Placental pericyte (primary cell): ENCODE data around the genes CT45A3 and CT45A7.

DNA sequence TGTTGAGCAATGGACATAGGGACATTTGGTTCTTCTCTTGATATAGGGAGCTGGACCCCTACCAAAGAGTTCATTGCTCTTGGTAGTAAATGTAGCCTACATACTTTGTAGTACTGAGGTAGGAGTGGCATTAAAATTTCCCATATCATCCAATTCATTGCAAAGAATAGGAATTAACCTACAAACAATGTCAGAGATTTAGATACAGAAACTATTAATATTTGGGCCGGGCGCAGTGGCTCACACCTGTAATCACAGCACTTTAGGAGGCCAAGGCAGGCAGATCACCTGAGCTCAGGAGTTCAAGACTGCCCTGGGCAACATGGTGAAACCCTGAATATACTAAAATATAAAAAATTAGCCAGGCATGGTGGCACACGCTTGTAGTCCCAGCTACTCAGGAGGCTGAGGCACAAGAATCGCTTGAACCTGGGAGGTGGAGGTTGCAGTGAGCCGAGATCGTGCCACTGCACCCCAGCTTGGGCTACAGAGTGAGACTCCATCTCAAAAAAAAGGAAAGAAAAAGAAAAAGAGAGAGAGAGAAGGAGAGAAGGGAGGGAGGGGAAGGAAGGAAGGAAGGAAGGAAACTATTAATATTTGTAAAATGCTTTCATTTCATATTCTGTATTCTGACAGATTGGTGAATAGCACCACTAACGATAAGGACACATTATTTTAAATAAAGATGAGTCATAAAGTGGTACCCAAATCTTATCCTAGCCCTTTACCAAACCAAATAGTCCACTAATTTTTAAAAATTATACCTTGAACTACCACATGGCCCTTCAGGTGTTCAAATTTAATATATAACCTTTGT is 21.7 kb downstream of the INTS6L start:
- CAGE, long polyA plus RNA: no peak

- CAGE, long polyA plus RNA: no peak
Observed at GRCh38 chrX:135572499-135573099, 52.1 kb downstream of the INTS6L start.

DNA sequence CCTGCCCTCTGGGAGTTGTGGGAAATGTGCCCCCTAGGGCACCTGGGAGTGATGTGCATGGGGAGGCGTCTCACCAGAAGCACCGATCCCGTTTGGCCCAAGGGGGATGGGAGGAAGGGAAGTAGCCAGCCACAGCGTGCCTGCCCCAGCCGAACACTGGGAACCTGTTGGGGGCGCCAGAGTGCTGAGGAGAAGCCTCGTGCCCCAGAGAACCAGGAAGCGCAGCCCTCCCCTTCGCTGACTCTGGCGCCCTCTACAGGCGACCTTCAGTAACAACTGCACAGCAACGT is at the start of gene CT45A3:
Gene CT45A3, minus strand, starts transcription at position 158 of the 290 bp plus-strand sequence.
- CAGE, long polyA plus RNA: no peak

- CAGE, long polyA plus RNA: no peak
Observed at GRCh38 chrX:135837003-135837727, at the start of gene CT45A7. Gene CT45A7 (minus strand): TSS chrX:135837280.

DNA sequence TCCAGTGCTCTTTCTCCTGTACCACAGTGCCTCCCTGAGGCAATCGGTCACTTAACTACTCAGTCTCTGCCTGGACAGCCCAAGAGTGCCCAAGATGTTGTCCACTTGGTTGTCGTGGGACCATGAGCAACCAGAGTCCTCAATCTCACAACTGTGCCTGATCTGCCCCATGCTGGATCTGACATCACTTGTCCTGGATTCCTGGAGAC is 745 bp downstream of the MMGT1 start:
- CAGE, long polyA plus RNA: no peak

DNA sequence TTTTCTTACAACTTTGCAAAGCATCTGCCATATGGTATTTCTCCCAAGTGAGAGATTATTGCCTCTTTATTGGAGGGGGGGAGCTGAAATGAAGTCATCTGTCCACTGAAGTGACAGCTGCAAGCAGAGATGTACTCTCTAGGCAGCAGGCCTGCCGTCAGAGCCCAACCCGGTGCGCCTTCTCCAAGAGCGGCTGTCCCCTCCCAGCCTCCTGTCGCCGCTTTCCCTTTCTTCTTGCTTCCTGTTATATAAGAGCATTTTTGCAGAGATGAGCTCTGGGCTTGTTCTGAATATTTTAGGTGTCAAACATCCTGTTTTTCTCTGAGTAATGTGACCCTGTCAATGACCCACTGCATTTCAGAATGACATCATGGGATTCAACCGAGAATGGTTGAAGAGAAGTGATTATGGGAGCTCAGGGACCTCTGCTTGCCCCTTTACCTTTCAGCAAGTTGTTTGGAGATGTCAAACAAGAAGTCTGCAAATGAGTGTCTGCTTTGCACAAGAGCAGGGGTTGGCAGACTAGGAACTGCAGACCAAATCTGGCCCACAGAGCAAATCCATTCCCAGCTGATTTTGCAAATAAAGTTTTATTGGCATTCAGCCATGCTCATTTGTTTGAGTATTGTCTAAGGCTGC is 79.9 kb downstream of the SLC9A6 start:
- CAGE, long polyA plus RNA: no peak

GRCh38 chrX:136146617-136147454 is 50.0 kb upstream of the FHL1 start:
- CAGE, long polyA plus RNA: no peak

DNA sequence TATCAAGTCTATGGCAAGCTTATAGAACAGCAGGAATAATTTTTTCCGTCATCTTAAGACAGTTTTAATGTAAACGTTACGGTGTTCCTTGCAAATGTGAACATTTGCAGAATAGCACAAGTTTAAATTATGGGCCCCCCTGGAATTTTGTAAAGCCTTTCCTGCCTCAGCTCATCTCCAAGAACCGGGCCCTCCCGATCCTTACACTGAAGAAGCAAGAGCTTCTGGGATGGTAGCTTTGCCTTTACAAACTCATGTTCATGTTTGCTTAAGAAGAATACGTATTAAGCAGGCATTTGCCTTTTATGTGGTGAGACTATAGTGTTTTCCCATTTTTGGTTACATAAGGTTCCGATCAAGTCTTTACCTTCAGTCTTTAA is 47.8 kb upstream of the FHL1 start:
- CAGE, long polyA plus RNA: no peak

- CAGE, long polyA plus RNA: no peak
Observed at GRCh38 chrX:136150029-136150517, 46.8 kb upstream of the FHL1 start.

DNA sequence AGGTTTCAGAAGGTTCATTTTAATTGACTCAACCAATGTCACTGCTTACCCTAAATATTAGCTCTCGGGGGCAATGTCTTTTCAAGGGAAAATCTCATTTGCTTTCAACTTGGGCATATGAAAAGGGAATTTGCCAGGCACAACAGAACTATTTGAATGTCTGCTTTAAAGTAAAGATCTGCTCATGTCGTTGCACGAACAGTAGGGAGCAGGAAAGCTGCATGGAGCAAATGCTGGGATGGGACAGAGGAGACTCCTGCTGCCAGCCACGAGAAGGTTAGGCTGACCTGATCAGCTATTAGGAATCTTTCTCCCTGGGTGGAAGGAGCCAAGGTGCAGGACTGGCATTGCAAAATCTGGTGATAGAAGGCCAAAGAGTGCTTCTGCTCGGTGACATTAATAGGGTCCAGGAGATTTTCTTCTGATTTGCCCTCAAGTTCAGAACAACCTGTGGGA is 26.7 kb upstream of the FHL1 start:
- CAGE, long polyA plus RNA: no peak

DNA sequence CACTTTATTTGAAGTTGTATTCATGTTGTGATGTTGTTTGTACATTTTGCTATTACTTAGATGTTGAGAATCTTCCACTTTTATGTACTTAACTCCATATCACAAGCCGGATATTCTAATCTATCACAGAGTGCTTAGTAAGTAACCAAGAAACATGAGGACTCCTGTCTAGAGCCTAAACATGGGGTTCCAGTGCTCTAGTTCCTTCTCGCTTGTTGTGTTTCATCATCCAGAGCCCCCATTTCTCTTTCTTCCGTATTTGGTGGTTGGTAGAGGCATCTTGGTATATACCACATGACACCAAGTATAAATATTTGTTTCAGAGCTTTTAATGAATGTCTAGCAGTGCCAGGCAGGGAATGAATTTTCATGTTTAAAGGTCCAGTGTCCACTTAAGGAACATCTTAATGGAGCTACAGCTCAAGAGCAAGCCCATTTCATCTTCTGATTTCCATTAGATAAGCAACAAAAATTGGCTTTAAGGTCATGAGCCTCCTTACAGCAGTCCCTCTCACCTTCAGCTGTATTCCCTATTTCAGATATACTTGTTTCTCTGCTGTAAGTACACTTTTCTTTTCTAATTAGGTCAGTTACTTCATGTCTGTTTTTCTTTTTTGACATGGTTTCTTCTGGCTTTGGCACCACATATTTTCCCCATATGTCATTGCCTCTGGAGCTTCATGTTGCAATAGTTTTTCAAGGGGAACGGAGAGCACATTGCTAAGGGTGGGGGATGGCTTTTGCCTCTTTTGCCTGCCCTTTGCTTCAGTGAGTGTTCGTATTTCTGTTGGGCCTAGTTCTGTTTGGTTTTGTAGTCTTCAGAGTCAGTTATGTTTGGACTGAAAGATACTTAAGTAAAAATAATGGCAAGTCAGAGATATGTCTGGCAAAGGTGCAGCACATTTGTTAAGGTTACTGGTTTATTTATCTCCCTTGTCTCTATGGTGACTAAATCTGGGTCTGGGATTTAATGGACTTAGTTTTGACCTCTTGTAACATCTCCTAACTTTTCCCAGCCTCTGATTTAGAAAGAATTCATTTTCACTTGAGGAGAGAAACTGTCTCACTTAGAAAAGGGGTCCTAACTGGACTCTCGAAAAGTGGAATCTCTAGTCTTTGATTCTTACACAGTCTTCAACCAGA is 20.6 kb upstream of the FHL1 start:
- CAGE, long polyA plus RNA: no peak

- CAGE, long polyA plus RNA: no peak
Observed at GRCh38 chrX:136189820-136190764, 6.8 kb upstream of the FHL1 start.

DNA sequence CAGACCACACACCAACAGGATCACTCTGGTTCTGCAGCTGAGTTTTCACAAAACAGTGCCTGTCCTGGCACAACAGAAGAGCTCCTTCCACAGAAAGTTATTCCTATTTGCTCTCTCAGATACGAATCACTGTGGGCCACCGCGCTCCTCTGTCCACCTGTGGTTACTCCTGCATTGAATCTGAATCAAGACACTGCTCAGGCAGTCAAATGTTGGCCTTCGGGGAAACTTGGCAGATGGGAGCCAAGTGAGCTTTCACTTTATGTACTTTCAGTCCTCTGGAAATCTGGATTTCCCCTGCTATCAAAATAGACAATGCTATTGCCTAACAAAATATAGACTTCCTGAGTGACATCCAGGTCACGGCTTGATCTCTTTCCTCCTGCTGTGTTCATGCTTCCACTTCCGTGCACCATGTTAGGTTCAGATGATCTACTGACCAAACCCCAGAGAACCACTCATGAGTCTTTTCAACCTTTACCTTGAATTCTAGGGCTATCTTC is 5.7 kb upstream of the FHL1 start:
- CAGE, long polyA plus RNA: no peak

- CAGE, long polyA plus RNA: no peak
Observed at GRCh38 chrX:136706863-136707062, 58.8 kb downstream of the CD40LG start.

DNA sequence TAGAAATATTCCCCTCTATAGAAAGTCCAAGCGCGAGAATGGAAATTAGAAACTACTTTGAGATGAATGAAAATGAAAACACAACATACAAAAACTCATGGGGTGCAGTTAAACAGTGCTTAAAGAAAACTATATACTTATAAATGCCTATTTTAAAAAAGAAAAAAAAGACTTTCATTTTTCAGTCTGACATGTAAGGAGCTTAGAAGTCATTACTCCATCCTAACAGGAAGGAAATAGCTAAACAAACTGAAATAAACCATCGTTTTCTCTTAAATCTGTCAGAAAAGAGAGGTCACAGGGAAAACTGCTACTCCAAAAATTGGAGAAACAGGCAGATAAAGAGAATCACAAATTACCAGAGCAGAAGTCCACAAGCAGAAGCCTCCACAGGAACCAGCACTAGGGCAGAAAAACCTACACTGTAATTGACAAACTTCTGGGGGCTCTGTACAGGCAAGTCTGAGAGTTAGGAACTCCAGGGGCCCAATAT is 65.5 kb downstream of the ARHGEF6 start:
- CAGE, long polyA plus RNA: no peak

- CAGE, long polyA plus RNA: no peak
Observed at GRCh38 chrX:136784309-136784689, 3.6 kb upstream of the ARHGEF6 start.

DNA sequence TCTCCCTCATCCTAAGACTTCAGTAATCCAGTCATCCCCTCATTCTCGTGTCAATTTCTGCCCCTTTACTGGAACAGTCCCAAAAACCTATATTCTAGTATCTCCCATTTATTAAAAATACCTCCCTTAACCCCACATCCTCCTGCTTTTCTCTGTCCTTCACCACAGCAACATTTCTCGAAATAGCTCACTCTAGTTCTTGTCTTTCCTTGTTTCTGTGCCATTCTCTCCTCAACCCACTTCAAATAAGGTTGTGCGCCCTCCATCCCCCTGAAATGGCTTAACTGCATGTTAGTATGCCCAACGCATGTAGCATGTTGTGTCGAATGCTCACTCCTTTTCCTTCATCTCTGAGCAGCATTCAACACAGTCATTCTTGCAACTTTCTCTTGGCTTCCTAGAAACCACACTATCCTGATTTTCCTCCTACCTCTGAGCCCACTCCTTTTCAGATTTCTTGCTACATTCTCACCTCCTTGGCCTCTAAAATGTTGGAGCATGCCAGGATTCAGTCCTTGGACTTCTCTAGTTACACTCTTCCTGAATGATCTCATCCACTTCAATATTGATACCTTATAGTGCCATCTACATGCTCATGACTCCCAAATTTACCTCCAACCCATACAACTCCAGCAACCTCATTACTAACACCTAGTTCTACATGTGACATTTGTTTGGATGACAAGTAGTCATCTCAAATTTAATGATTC is 22.5 kb downstream of the RBMX start:
- CAGE, long polyA plus RNA: no peak

- CAGE, long polyA plus RNA: no peak
Observed at GRCh38 chrX:137566197-137567062, 503 bp downstream of the ZIC3 start.

DNA sequence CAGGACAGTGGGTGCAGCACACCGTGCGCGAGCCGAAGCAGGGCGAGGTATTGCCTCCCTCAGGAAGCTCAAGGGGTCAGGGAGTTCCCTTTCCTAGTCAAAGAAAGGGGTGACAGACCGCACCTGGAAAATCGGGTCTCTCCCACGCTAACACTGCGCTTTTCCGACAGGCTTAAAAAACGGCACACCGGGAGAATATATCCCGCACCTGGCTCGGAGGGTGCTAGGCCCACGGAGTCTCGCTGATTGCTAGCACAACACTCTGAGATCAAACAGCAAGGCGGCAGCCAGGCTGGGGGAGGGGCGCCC is 66.9 kb upstream of the FGF13 start:
- CAGE, long polyA plus RNA: no peak

- CAGE, long polyA plus RNA: no peak
Observed at GRCh38 chrX:139203927-139204740, 326.4 kb upstream of the F9 start.